SJSA1 (cell line): Measurements from ENCODE around the genes GPR180, UGGT2, OXGR1, RAP2A and IPO5.

DNA sequence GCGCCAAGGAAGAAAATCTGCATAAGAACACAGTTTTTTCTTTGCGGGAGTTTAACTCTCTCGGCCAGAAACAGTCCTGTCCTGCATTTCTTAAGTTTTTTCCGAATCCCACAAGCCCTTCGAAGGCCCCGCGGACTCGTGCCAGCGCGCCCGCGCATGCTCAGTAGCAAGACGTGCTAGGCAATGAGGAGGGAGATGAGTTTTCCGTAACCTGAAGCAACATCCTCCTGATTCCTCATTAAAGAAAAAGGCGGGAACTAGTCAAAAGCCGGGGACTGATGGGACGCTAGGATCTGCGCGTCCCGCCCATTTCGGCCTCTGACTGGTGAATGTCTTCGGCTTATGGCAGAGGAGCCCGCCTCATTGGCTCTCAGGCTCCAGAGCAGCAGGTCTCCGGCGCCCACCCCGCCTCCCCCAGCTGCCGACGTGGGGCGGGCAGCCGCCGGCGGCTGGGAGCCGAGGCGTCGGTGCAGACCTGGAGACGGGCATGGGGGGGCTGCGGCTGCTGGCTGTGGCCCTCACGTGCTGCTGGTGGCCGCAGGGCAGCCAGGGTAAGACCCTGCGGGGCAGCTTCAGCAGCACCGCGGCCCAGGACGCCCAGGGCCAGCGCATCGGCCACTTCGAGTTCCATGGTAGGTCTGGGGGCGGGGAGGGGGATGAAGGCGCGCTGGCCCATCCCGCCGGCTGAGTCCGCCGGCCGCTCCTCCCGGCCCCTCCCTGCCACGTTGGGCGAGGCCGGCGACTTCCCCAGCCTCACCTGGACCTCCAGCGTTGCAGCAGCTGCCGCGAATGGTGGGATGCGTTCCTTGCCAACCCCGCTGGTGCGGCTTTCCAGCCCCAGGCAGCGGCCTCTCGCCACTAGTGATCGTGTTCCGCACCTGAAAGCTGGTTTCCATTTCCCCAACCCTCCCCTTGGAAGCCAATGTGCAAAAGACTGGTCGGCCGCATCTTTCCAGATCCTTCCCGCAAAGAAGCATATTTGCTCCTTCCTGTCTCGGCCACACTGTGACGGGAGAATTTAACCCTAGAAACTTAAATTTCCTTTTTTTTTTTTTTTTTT is at the start of gene GPR180:
Gene GPR180 (plus strand): TSS at position 417 of the 1,060 bp plus-strand sequence.
- RAMPAGE, long total RNA, result no peak

DNA sequence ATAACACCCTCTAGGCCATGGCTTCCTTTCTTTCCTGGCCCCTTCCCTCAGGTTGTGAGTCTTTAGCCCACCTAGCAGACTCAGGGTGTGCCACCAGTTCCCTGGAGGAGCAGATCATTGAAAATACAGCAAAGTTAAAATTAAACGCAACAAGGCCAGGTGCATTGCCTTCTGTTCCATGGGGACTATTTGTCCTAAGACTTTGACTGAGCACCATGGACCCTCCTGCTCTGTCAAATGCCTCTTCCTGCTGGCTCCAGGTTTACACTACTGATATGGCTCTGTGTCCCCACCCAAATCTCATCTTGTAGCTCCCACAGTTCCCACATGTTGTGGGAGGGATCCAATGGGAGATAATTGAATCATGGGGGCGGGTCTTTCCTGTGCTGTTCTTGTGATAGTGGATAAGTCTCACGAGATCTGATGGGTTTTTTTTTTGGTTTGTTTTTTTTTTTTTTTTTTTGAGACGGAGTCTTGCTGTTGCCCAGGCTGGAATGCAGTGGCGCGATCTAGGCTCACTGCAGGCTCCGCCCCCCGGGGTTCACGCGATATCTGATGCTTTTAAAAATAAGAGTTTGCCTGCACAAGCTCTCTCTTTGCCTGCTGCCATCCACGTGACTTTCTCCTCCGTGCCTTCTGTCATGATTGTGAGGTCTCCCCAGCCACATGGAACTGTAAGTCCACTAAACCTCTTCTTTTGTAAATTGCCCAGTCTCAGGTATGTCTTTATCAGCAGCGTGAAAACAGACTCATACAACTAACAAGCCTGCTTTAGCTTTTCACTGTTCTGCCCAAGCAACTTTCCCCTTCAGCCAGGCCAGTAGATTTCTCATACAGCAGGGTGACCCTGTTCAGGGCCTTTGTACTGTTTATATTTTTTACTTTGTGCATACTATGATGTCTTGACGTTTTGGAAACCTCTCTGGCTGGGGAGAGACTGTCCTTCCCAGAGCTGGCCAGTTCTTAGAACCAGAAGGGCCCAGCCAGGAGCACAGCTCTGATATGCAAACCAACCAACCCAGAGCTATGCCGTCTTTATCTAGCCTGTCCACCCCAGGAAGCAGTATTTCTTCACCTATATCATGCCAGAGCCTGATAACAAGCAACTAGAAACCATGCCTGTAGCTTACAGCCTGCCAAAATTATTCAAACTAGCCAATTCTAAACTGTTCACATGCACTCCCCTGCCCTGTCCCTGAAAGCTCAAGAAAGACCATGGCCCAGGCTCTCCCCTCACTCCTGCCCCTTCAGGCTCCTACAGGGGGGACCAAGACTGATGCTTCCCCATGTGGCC is 27.4 kb downstream of the ABCC4 start:
- RAMPAGE, long total RNA, result no peak

DNA sequence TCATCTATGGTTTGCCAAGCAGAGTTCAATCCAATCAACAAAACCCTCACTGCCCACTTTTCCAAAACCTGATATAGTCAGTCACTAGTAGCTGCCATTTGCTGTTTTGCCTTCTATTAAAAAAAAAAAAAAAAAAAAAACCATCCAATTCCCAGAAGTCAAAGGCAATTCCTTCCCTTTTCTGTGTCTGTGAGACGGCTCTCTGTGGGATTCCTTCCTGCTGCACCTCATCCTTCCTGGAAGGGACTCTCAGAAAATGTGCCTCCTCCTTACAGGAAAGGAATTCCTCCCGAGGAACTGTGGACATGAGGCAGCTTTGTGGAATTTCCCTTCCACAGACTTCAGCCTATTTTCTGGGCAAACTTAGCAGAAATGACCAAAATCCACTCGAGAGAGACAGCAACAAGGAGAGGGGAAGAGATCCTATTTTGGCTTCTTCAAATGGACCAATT is 20.8 kb downstream of the ABCC4 start:
- RAMPAGE, long total RNA, result no peak

- RAMPAGE, long total RNA, result no peak
Measured at GRCh38 chr13:95605187-95605871, 39.2 kb downstream of the DZIP1 start.

GRCh38 chr13:95676017-95677079 is 591 bp upstream of the DNAJC3 start:
- RAMPAGE, long total RNA, result no peak

DNA sequence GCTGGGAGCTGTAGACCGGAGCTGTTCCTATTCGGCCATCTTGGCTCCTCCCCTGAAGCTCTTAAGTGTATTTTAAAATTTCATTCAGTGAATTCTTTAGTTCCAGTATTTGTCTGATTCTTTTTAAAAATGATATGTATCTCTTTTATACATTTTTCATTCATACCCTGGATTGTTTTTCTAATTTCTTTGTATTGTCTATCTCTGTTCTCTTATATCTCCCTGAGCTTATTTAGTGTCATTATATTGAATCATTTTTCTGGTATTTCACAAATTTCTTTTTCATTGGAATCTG is 63.8 kb downstream of the DNAJC3 start:
- RAMPAGE, long total RNA, result no peak

DNA sequence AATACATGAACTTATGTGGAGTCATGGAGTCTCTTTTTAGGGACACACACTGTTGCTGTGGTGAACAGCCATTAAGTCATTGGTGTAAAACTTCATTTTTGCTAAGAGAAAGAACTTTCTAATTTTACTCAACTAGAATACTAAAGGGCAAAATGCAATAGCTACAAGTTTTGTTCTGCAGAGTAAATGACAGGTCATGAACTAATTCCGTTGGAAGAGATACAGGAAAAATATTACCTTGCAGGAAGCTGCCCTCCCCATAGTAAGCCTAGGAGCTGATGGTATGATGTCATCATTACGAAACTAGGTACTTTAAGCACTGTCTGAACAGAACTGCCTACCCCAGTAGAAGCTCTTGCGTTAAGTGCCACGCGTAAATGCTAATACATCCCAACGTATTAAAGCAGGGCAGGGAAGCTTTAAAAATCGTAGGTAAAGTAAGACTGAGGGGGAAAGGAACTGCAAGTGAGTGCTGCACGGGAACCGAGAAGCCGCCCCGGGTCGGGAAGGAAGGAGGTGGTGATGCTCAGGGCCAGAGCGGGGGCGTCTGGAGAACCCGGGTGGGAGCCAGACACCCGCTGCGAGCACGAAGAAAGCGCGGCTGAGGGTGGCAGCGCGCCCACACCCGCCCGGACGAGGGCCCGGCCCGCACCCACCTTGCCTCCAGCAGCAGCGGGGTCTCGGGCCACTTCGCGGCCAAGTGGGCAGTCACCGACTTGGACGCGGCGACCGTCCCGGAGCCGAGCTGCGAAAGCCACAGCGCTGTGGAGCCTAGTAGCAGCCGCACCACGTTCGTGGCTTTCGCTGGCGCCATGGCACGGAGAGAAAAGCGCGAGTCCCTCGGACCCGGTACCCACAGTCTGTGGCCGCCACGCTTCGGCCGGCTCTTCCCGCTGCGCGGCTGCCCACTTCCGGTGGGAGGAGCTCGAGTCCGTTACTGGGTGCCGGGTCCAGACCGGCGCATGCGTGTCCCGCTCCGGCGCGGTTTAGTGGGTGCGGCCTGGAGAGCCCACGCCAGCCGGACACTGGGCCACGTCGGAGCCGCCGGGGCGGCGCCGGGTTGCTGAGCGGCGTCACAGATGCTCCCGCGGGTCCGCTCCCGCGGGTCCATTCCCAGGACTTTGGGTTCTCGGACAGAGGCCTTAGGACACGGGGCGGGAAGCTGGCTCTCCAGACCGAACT is at the start of gene UGGT2:
Gene UGGT2 (minus strand): TSS at position 903 of the 1,182 bp plus-strand sequence.
- RAMPAGE, long total RNA, result no peak

- RAMPAGE, long total RNA, result no peak
Measured at GRCh38 chr13:96948107-96948558, 46.1 kb downstream of the OXGR1 start.

DNA sequence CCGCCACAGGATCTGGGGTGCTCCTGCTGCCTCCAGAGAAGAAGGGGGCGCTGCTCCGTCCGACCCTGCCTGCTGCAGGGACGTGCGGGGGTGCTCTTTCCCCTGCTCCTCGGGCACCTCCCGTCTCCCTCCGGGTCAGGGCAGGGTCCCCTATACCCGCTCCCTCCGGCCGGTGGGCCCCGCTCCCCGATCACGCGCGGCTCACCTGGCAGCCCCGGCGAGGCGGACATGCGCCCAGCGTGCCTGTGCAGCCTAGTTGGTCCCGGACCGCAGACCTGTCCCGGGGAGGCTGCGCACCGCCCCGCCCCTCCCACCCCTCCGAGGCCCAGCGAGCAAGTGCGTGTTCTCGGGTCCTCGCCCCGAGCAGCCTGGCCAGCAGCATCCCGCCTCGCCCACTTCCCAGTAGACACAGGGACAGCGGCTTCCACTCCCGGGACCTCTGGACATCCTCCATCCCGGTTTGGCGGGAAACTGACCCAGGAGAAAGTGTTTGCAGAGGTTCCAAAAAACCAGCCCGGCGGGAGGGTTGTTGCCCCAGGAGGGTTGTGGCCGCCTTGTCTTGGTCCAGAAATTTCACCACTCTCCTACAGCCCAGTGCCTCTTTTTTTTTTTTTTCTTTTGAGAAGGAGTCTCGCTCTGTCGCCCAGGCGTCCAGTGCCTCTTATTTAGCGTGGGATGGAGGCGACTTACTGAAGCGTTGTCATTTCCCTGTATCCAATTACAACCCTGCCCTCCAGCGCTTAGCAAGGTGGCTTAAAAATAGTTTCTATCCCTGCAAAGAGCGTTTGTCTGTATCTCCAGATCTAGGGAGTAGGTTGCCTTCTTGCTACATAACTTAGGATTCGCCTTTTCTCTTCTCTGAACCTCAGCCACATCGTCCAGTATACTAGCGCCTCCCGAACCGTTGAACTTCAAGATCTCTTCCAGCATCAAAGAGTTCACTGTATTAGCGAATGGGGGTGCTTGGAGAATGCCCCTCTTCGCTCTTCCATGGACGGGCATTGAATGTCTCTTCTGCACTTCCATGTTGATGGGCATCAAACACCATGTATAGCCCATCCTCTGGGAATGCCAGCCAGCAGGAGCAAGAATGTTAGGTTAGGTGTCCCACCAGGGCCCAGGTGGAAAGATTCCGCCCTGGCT is at the start of gene OXGR1:
Gene OXGR1 (minus strand): TSS at position 384 of the 1,143 bp plus-strand sequence.
- RAMPAGE, long total RNA, result no peak

- RAMPAGE, long total RNA, result no peak
Measured at GRCh38 chr13:97116643-97117307, 105.4 kb upstream of the MBNL2 start.

- RAMPAGE, long total RNA, result no peak
Measured at GRCh38 chr13:97141531-97142138, 80.5 kb upstream of the MBNL2 start.

DNA sequence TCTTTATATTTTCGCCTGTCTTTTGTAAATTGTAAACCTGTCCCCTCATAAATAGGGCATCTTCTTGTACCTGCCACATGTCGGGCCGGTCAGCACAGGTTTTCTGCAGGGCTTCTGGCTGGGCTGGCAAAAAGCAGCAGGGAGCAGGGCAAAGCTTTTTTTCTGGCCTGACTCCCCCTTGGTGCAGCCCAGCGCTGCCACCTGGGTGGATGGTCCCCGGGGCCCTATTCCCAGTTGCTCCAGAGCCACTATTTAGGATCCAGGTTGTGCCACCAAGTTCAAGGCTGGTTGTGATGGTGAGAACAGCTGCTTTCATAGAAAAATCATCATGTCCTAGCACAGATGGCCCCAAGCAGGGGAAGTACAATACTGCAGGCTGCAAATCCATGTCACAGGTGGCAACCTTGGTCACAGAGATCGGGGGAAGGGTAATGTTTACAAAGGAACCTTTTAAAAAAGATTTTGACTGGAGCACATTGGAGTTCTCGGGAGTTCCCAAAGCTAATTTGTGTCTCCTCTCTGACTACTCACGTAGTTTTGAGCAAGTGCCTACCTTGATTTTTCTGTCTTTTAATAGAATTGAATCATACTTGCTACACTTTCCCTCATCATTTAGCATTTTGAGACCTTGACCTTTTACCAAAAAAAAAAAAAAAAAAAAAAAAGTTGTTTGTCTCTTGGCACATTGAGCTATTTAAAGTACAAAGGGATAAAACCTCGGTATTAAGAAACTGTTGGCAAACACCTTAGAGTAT is 2.0 kb downstream of the MBNL2 start:
- RAMPAGE, long total RNA, result no peak

- RAMPAGE, long total RNA, result no peak
Measured at GRCh38 chr13:97327316-97327837, 105.2 kb downstream of the MBNL2 start.

DNA sequence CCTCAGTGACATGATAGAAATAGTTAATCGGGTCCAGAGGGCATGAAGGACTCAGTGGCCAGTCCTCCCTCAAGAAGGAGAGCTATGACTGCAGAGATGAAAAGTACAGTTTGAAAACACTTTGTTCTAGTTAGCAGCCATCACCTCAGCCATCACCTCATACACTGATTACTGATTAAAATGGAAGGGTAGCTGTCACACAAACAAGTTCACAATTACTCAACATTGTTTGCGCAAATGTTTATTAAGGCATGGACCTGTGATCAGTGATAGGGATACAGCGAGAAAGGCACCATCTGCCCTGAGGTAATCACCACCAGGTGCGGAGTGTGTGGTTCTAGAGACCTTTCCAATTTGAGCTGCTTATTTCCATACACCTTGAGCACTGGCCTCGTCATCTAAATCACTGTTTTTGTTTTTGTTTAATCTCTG is 85.3 kb upstream of the RAP2A start:
- RAMPAGE, long total RNA, result no peak

DNA sequence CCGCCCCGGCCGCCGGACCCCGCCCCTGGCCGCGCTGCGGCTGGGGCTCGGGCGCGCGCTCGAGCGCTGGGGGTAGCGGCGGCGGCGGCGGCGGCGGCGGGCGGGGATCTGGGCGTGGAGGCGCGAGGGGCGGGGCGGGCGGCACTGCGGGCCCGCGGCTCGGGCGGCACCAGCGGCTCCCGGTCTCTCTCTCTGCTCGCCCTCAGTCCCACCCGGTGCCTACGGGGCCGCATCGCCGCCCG is at the start of gene RAP2A:
Gene RAP2A (plus strand): TSS at position 144 of the 242 bp plus-strand sequence.
- RAMPAGE, long total RNA, result no peak

DNA sequence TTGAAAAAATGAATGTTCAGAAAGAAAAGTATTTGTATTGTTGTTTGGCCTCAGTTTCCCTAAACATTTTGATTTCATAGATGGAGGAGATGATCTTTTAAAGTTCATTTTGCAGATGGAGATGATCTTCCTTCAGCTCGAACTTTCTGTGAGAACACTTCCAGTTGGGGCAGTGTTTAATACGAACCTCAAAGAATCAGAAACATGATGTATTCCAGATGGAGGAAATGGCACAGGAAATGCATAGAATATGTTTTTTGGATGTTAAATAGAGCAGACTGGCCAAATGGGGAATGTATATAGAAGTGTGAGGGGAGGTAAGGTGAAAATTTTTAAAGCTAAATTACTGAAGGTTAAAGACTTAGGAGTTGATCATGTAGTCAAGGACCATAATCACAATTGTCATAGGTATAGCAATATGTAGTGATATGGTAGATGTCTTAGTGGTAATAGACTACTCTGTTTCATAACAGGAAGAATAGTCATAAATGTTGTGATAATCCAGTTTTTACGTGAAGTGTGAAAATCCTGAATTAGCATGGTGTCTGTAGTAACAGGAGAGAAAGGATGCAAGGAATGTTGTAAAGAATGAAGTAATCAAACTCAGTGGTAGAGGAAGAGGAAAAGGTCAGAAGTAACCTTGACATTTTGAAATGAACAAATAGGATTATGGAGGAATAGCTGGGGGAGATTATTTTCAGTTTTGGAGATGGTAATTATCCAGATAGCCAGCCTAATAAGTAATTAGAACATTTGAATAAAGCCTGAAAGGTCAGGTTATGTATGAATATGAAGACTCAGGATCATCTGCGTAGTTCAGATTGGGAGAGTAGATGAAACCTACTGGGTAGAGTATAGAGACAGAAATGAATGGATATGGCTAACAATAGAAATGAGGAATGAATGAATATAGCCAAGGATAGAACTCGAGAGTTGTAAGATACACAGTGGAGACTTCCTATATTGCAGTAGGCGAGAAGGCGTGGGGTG is 5.2 kb downstream of the RAP2A start:
- RAMPAGE, long total RNA, result no peak

- RAMPAGE, long total RNA, result no peak
Measured at GRCh38 chr13:97953508-97953857, at the start of gene IPO5. IPO5 (plus strand) TSS chr13:97953675.

GRCh38 chr13:97976413-97977519 is 23.3 kb downstream of the IPO5 start:
- RAMPAGE, long total RNA, result no peak

DNA sequence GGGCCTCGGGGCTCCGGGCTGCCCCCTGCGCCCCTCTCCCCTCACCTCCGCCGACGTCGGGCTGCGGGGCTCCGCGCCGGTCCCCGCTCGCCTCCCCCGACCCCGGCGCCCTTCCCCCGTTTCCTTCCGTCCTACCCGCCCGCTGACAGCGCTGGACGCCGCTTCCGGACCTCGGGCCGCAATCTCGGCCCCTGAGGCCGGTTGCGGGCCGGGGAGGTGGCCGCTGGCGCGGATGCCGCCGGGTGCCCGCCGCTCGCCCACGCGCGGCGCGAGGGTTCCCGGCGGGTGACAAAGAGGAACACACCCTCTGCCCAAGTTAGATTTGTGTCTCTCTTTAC is 779 bp downstream of the FARP1 start:
- RAMPAGE, long total RNA, result no peak

DNA sequence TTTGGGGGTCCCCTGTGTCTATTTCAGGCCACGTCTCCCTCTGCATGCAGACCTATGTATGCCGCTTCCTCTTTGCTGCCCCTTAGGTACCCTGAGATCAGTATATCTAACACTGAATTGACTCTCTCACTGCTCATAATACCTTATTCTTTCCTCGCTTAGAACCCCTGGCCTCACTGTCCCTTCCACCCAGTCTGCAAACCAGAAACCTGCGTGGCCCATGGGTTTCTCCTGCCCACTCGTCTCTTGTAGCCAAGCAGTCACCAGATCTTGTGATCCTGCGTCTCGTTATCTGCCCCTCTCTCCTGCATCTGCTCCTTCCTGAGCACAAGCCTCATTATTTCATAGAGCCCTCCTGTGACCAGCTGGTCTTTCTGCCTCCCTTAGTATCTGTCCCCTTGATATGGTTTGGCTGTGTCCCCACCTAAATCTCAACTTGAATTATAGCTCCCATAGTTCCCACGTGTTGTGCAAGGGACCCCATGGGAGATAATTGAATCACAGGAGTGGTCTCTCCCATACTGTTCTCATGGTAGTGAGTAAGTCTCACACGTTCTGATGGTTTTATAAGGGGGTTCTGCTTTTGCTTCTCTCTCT is 109.0 kb upstream of the RNF113B start:
- RAMPAGE, long total RNA, result no peak